ENCODE data around the gene FGD2.

GRCh38 chr6:36955605-36956522, 1.3 kb downstream of the PI16 start:
- PRO-cap, result no peak

DNA sequence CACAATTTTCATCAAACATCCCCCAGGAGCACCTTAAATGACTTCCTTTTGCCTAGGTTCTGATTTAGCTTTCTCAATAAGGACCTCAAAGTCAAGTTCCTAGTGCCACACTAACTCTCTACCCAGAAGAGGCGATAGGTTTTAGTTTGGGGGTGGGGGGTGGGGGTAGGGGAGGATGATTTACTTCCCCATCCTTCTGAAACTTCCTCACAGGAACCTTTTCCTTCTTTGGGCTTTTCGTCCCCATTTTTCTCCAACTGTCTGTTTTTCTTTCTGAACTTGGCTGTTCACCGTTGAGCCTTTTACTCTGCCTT, 1.5 kb upstream of the MTCH1 start:
- PRO-cap, result no peak

GRCh38 chr6:37005242-37005970, at the start of gene FGD2:
Gene FGD2, plus strand, starts transcription at chr6:37005655.
- PRO-cap, result no peak

- PRO-cap, result no peak
Observed at GRCh38 chr6:37007399-37008057, 2.1 kb downstream of the FGD2 start.

- PRO-cap, result no peak
Observed at GRCh38 chr6:37015583-37016026, 10.2 kb downstream of the FGD2 start.

DNA sequence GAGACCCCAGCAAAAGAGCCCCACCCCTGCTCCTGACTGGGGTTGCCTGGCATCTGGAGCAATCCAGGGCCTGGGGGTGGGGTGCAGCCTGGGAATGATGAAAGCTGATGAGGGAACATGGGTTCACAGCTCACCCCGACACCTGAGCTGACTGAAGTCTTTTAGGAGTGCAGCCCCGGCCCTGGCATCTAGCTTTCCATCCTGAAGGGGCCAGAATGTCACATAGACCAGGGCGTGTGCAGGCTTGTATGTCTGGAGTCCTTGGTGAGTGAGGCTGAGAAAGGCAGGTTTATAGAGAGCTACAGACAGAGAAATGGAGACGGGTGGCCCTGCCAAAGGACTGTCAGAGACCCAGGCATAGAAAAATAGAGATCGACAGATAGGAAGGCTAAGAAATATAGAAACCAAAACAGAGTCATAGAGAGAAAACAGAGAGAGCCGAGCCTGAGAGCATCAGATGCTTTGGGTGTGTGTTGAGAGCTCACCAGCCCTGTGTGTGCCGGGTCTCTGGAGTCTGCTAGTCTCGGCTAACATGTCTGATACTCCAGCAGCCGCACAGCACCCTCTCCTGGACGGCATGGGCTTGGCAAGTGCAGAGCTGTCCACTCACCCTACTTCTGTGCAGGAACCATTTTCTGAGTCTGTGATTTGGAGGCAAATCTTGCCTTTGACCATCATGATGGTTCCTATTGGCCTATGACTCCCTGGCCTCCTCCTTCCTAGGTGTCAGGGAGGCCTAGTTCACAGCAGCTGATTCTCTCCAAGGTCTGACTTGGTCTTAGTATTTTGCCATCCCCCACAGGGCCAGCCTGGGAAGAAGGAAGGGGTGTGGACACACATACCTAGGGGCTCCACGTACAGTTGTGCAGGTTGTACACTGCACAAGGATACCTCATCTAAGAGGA, 12.6 kb downstream of the FGD2 start:
- PRO-cap, result no peak

GRCh38 chr6:37134529-37135378, 35.2 kb upstream of the PIM1 start:
- PRO-cap, result bidirectional peak, plus-strand start at chr6:37134927, minus-strand start at chr6:37134675

DNA sequence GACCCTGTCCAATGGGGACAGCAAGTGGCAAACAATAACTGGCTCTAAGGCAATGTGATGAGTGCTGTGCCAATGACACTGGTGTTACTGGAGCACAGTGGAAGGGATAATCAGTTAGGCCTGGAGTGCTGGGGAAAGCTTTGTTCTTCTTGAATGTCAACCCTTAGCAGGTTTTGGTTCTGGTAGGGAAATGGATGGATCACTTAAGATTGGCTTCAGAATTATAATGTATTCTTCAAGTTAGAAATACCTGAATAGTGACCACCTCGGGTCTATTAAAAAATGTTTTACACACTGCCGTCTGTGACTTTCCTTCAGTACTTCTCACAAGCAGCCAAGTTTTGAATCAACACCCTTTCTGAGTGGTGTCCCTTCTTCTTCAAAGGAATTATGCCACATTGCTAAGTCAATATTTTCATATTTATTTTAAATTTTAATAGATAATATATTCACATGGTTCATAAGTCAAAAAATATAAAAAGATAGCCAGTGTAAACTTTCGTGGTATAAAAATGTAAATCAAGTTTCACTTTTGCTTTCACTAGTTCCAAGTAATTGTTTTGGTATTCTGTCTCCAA, 9.6 kb downstream of the CMTR1 start:
- PRO-cap, result no peak

- PRO-cap, result no peak
Observed at GRCh38 chr6:37559947-37560387, 60.3 kb upstream of the CCDC167 start.

- PRO-cap, result no peak
Observed at GRCh38 chr6:37630365-37630928, 67.2 kb downstream of the MDGA1 start.

GRCh38 chr6:37784435-37785164, 34.9 kb upstream of the ZFAND3 start:
- PRO-cap, result no peak

GRCh38 chr6:39213984-39214778, 15.1 kb downstream of the KCNK5 start:
- PRO-cap, result no peak

DNA sequence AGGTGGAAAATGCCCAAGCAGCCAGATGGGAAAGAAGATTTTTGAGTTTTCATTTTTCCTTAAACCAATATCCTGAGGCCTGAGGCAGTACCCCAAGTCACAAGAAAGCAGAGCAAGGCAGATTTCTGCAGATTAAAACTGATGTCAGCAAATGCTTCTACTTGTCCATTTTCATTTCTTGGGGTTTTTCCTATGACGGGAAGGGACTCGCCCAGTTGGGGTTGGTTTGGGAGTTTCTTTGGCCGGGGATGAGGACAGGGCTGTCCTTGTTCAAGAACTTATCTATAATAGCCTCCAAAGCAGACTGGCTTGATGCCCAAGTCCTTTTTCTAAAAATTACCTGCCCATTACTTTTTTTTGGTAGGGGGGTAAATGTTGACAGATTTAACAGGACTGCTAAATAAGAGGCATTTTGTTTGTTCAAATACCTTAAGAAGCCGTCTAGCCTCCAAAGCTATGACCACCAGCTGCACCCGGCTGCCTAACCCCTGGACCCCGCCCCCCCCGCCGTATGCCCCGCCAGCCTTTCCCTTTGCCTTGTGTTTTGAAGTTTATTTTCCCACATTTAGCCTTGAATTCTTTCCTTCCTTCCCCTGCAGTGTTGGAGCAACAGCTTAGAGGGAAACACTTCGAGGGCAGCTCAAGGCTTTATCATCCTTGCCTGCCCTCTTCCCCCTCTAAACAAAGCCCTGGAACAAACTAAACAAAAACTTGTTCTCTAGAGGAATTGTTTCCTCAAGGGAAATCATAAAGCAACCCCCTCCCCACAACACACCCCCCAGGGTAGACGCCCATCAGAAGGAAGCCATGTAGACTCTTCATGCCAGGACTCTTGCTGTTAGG, 2.4 kb downstream of the KCNK5 start:
- PRO-cap, result no peak

DNA sequence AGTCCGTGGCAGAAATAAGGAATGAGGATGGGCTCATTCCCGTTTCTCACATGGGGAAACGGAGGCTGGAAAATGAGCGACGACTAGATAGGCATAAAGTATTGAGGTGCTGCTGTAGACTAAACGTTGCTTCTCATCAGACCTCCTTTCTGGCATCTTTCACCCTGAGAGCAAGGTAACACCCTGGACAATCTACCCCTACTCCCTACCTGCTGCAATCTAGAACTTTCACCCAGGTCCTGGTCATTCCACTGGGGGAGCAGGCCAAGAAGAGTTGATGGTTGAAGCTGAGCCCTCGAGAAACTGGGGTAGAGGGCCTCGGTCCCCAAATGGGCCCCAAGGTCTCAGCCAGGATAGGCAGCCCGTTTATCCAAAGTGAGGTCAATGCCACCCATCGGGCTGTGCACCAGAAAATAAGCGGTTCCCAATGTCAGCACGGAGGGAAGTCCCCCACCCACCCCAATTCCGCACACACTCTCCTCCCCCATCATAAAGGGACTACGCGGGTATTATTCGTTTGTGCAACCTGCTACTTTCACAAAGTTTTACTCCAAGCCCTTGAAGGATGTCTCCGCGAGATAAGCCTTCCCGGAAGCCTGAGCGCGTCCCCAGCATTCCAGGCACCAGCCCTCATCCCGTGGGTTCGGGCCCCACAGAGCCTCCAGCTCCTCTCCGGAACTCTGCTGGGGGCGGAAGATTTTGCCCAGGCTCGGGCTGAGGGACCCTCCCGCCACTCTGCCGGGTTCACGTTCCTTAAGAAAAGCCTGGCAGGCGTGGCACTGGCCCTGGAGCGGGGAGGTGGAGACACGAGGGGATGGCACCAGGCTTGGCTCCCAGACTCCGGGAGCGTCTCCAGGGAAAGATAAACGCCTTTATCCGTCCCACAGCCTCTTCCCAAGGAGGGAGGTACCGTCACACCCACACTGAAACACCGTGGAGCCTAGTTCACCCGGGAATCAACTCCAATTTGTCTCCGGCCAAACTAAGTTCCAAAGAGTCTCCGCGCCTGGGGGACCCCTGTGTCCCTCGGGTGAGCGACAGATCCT, 1.2 kb downstream of the KCNK5 start:
- PRO-cap, result no peak

DNA sequence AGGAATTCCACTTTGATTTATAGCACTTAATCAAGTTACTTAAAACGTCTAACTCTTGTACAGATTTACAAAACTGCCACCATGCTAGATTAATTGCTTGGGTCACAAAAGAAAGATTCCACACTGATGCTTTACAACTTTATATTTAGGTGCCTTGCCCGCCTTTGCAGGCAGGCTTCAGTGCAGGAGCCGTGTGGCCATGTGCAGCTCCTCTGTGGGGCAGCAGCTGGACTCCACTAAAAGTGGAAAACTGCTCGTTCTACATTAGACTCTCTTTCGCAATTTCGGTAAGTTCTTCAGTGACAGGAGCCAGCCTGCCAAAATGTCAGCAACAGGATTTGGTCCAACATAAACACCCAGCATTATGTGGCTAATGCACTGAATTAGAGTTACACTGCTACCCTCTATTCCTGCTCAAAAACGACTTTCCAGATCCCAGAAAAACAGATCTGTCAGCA, 174.4 kb upstream of the KCNK16 start:
- PRO-cap, result no peak

GRCh38 chr6:39961042-39961690, 26.9 kb upstream of the MOCS1 start:
- PRO-cap, result unidirectional peak, plus-strand start at chr6:39961497

- PRO-cap, result no peak
Observed at GRCh38 chr6:40328548-40329451, 258.4 kb downstream of the LRFN2 start.

- PRO-cap, result no peak
Observed at GRCh38 chr6:40444584-40444975, 142.6 kb downstream of the LRFN2 start.

DNA sequence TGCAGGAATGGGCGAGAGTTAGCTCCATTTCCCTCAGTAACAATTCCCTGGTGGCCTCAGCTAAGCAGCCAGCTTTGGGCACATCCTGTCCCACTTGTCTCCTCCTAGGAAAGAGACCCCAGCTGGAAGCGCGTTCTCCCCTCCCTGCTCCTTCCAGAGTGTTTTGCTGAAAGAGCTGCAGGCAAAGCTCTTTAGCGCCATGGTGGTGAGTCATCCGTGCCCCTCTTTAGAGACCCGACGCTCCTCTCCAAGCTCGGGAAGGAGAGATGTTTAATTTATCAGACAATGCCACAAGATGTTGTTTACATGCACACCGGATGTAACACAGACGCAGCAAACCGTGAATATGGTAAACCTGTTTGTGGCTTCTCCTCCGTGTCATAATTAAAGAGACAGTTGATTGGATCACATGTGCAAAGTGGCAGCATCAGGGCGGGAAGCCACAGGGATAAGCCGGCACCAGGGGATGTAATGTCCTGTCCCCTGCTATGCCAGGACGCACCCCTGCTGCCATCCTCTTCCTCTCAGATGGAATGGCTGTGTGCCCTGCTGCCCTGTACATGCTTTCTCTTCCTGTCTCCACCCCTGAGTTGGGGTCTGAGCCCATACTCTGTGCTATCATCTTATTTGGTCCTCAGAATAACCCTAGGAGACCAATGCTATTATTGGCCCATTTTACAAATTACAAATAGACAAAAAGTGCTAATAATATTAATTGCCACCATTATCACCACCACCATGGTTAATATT, 109.4 kb downstream of the LRFN2 start:
- PRO-cap, result no peak

- PRO-cap, result no peak
Observed at GRCh38 chr6:40640402-40640912, 53.3 kb upstream of the LRFN2 start.

Data from pulmonary artery (tissue), 1 donor.